Mammary microvascular endothelial cell (primary cell): ENCODE data around the genes STK36 and DNAJB2.

DNA sequence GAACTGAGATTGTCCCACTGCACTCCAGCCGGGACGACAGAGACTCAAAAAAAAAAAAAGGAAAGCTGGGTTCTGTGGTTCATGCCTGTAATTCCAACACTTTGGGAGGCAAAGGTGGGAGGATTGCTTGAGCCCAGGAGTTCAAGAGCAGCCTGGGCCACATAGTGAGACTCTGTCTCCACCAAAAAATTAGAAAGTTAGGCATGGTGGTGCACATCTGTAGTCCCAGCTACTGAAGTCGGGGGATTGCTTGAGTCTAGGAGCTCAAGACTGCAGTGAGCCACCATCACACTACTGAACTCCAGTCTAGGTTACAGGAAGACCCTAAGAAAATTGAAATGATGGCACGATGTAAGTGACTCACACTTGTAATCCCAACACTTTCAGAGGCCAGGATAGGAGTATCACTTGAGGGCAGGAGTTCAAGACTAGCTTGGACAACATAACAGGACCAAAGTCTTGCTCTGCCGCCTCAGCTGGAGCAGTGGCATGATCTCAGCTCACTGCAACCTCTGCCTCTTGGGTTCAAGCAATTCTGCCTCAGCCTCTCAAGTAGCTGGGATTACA, 9.2 kb upstream of the PLCD4 start:
- RAMPAGE, long total RNA = no peak

DNA sequence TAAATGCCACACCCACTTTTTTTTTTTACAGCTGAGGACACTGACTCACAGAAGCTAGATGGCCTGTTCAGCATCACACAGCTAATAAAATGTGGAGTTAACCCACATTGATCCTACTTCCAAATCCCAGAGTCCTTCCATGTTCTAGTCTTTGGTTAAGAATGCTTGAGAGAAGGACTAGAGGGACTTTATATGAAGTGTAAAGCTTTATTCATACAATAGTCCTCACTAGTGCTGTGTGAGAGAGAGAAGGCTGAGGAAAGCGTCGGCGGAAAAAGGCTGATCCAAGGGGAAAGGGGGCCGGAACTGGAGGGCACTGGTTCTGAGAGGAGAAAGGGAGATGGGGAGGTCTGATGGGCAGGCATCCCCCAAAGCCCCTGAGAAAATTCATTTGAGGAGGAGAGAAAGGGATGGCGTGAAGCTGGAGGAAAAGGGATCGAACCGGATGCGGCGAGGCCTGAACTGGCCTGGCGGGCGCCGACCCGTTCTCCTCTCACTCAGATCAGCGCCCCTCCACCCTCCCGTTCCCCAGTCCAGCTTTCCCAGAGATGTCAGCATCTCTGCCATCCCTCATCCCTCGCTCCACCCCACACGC, 454 bp downstream of the RNF25 start:
- RAMPAGE, long total RNA = no peak

GRCh38 chr2:218671846-218672955, at the start of gene STK36:
STK36 (plus strand) TSS chr2:218672086.
- RAMPAGE, long total RNA = start-site peak on the minus strand at chr2:218671979-218671986, 273 and 88 reads in 2 replicates

DNA sequence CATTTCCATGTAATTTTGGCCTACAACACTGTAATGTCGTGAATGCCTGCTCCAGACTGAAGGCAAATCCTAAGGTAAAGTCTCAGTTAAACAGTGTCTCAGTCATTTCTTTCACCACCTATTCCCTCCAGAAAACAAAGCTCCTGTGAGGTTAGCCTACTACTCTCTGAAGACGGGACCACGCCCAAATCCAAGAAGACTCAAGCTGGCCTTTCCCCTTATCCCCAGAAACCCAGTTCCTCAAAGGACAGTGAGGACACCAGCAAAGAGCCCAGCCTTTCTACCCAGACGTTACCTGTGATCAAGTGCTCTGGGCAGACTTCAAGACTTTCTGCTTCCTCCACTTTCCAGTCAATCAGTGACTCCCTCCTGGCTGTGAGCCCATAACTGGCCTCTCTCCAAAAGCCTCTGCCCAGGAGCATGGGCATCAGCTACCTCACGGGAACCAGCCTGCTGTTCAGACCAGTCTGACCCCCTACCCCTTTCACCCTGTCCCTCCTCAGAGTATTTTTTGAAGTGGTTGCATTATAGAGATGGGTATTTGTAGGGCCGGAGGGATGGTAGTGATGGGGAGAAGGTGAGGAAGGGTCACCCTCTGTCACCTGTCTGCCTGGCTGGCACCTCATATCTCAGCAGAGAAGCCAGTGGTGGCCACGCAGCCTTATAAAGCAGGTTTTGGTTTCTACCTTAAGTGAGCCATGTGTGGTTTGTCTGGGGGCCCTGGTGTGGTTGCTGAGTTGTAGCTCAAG, 27.8 kb upstream of the CYP27A1 start:
- RAMPAGE, long total RNA = no peak

- RAMPAGE, long total RNA = no peak
Observed at GRCh38 chr2:218829744-218830592, 29.6 kb upstream of the WNT6 start.

DNA sequence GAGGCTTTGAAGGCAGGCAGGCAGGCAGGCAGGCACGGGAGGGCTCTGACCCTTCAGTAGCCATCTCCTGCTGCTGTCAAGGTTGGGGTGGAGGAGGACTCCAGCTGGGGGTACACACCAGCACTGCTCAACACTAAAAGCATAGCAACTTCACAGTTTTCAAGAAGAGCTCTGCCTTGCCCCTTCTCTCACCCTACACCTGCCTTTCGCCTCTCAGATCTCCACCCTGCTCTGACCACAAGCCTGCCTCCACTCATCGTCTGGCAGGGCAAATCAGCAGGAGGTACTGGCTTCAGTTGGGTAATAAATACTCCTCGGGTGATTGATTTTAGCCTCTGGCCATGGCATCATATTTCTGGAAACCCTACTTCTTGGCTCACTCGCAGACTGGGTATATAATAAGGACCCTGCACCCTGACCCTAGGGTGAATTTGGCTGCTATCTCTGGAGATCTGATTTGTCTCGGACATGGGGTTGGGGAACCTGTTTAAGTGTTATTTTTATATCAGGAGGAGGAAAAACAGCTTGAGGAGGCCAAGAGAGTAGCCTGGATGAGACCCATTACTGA, 24.9 kb upstream of the WNT6 start:
- RAMPAGE, long total RNA = no peak

GRCh38 chr2:218981983-218982539, 2.9 kb downstream of the FEV start:
- RAMPAGE, long total RNA = no peak

DNA sequence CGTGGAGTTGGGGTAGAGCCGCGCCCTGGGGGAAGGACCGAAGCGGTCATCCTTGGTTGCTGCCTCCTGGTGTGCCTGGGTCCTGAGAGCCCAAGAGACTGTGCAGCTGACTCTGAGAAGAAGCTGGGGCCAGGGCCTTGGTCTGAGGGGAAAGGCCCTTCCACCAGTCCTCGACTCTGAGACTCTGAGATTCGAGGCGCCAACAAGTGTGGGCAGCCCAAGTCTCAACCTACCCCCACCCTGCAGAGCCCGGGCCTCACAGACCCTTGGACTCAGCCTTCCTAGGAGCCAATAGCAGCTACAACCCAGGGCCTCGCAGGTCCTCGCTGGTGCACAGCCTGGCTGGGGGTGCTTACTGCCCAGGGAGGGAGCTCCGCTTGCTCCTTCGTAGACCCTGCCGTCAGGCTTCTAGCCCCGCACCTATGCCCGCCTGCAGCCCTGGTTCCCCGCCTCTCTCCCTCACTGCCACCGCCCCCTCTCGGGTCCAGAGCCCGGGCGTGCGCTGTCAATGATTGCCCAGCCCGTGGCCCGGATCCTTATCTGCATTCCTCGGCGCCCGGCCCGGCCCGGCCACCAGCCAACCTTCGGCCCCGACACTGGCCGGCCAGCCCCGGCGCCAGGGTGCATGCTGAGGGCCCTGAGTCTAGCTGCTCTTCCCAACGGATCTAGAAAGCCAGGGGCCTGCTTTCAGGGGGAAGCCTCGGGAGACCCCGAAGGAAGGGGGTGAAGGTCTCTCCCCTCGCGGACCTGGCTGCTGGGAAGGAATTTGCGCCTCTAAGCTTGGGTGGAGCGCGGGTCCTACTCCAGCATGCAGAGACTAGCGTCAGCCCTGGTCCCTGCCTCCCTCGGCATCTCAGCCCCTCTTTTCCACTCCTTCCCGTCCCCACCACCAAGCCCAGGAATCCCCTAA, 1.9 kb downstream of the IHH start:
- RAMPAGE, long total RNA = no peak

- RAMPAGE, long total RNA = no peak
Observed at GRCh38 chr2:219059785-219060454, 801 bp downstream of the IHH start.

DNA sequence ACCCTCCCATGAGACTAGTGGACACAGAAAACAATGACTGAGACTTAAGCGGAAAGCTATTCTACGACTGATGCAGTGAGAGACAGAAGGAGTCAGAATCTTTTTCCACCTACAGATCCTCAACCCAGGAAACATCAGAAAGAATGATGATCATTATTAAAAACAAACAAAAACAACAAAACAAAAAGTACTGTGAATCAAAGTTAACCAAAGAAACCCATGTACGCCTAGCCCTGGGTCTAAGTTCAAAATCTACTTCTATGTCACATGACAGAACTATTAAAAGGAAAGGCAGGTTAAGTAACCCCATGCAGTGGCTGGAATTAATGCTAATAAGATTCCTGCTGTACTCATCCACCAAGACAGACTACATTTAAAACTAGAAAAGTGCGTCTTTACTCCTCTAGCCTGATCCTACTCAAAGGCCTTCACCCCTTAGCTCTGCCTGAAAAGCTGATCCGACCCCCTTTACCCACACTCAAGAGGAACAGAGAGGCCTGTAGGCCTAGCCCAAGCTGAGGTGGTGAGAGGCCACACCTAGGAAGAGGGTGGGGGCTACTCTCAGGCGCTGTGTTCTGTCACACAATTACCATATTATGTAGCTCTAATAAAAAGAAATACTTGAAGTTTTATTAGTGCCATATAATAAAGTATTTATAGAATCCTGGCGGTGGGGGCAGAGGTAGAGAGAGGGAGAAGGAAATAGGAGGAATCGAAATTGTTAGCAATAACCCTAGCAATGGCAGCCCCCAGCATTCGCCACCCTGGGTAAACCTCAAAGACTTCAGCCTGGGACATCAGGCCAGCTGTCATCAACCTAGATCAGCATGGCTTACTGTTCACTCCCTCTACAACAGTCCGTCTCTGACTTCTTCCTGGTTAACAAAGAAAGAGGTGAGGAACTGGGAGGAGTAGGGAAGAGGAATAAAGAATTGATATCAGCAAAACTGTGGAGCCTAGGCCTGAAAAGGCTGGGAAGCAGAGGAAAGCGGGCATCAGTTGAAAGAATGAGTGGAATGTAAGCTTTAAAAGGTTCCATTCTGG, 37.0 kb downstream of the NHEJ1 start:
- RAMPAGE, long total RNA = no peak

DNA sequence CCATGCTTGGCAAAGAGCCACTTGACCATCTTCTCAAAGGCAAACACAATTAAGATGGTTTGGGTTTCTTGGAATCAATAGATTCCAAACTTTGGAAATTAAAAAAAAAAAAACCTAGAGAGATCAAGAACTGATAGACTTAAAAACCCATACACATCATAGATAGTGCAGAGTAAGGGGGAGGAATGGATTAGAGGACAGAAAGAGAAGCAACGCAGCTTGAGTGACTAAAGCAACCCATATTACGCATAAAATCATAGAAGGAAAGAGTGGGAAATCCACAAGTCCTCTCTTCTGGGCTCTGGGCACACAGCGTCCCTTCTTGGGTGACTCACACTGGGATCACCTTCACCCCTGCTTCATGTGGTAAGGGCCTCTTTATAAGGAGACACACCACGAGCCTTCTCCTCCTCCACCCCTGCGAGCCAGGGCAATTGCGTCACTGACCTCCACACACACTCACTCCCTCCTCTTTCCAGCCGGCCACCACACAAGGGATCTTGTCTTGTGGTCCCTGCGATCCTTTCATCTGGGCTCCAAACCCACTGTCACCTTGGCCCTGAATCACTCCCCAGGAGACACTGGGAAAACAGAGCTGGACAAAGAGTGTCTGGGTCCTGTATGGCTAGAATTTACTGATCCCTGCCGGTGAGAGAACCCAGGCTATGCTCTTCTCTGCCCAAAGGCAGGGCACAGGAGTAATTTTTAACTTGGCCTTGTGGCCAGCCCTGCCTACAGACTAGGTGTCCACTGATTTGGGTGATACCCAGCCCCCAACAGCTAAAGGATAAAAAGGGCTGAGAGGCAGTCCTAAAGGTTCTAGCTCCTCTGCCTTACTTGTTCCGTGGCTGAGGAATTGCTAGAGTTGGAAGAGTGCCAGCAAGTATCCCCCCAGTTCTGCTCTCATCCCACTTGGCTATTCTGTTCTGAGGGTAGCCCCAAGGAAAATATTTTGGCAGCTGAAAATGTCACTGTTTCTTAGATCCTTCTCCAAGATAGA, 35.3 kb downstream of the NHEJ1 start:
- RAMPAGE, long total RNA = no peak

GRCh38 chr2:219126399-219126972, 34.1 kb downstream of the NHEJ1 start:
- RAMPAGE, long total RNA = no peak

GRCh38 chr2:219251839-219252443, 1.1 kb upstream of the TUBA4B start:
- RAMPAGE, long total RNA = no peak

- RAMPAGE, long total RNA = no peak
Observed at GRCh38 chr2:219278672-219279581, at the start of gene DNAJB2. DNAJB2 (plus strand) TSS chr2:219279366.

DNA sequence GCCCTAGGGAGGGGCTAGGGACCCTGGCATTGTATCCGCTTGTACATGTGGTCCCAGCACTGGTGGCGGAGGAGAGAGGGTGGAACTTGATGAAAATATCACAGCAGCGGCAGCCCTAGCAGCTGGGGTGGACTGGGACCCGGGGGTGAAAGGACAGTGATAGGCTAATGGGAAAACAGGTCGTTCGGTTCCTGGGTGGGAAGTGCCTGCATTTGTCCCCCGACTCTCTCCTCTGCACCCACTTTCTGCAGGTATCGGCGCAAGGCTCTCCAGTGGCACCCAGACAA, 1.1 kb downstream of the DNAJB2 start:
- RAMPAGE, long total RNA = no peak

GRCh38 chr2:219421276-219421794, 3.2 kb downstream of the DES start:
- RAMPAGE, long total RNA = no peak

GRCh38 chr2:219435012-219435627, 477 bp downstream of the SPEG start:
- RAMPAGE, long total RNA = no peak

DNA sequence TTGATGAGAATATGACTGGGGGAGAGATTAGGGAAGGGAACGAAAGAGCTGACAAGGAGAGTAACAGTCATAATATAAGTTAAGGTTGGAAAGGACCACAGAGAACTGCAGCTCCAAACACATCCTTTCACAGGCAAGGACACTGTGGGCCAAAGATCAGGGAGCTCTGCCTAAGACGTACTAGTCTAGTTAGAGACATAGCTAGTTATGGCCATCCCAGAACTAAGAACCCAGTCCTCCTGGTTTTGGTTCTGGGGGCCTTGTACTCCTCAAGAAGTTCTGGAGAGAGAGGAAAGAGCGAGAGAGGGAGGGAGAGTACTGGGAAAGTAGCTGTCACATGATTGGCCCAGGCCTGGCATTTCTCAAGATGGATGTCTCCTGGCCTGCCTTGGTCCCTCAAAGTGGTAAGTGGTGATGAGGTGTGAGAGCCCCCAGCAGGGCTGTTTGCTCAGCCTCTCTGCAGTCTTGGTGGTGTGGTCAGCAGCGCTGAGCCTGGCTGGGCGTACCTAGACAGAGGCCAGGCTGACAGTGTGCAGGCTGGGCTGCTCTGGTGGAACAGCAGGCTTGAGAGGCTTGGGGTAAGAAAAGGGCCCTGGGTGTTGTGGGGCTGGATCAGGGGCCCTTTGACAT, 2.4 kb downstream of the SPEG start:
- RAMPAGE, long total RNA = no peak

DNA sequence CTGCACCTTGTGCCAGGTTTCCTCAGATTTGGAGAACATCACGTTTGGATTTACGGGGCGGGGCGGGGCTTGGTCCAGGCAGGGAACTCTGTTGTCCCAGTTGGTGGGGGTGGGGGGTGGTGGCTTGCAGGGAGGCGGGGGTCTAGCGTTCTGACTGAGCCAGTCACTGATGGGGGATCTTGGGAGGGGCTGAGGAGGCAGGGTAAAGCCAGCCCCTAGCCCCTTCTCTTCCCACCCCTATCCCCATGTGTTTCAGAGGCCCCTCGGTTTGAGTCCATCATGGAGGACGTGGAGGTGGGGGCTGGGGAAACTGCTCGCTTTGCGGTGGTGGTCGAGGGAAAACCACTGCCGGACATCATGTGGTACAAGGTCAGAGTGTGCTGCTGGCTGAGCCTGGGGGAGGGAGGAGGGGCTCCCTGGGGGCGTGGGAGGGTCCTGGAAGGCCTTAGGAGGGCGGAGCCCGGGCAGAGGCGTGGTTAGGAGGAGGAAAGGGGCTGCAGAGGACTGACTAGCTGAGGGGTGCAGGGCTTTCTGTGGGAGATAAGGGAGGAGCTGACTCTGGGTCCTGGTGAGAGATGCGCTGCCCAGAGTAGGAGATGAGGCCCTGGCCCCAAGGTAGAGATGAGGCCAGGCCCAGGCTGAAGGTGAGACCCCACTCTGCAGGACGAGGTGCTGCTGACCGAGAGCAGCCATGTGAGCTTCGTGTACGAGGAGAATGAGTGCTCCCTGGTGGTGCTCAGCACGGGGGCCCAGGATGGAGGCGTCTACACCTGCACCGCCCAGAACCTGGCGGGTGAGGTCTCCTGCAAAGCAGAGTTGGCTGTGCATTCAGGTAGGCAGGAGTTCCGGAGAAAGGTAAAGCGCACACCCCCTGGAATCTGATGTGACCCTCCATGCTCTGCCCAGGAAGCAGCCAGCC, 19.1 kb upstream of the SPEGNB start:
- RAMPAGE, long total RNA = no peak

GRCh38 chr2:219539445-219540352, 3.9 kb downstream of the CHPF start:
- RAMPAGE, long total RNA = no peak